Transverse colon (tissue), 4 donors: ENCODE data around the genes CASR, WDR5B and SEMA5B.

DNA sequence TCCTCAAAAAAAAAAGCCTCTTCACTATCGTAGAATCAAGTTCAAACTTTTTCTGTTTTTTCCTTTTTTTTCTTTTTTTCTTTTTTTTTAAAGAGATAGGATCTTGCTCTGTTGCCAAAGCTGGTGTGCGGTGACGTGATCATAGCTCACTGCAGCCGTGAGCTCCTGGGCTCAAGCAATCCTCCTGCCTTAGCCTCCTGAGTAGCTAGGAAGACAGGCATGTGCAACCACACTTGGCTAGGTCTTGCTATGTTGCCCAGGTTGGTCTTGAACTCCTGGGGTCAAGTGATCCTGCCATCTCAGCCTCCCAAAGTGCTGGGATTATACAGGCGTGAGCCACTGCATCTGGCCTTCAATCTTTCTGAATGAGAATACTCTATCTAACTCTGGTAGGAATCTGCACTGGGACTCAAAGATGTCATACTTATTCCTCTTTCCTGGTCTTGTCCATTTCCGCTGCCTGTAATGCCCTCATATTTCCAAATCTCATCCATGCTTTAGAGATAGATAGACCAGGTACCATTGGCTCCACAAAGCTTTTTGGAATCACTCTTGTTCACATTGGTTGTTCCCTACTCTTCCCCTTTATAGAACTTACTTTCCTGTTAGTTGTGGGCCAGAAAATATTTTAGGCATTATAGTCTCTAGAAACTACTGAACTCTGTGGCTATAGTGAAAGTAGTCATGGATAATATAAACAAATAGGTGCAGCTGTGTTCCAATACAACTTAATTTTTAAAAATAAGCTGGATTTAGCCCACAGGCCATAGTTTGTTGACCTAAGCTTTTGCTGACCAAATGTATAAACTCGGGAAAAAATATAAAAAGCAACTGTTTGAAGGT is 13.7 kb downstream of the IQCB1 start:
- PRO-cap, result no peak
- RAMPAGE, long total RNA, 4 experiments, result start-site peak on the minus strand in 1 of 4 experiments, centred at position 361 of the sequence, 10 reads per replicate

DNA sequence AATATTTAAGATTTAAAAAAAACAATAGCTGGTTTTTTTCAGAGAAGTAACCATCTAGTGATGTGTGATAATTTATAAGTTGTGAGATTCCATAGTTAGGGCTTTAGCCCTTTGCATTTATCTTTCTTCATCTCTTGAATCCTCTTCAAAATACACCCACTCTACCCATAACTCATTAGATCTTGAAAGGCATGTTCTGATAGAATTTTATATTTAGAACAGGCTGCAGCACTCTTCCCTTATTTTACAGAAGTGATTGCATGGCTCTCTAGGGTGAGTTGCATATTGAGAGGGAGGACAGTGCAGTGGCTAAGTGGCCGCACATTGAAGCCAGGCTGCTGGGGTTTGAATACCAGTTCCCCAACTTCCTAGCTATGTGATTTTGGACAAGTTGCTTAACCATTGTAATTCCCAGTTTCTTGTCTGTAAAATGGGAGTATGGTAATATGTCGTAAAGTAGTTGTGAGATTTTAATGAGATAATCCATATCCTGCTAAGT is 2.5 kb downstream of the CD86 start:
- PRO-cap, result no peak
- RAMPAGE, long total RNA, 4 experiments, result no peak in any of the 4 experiments

DNA sequence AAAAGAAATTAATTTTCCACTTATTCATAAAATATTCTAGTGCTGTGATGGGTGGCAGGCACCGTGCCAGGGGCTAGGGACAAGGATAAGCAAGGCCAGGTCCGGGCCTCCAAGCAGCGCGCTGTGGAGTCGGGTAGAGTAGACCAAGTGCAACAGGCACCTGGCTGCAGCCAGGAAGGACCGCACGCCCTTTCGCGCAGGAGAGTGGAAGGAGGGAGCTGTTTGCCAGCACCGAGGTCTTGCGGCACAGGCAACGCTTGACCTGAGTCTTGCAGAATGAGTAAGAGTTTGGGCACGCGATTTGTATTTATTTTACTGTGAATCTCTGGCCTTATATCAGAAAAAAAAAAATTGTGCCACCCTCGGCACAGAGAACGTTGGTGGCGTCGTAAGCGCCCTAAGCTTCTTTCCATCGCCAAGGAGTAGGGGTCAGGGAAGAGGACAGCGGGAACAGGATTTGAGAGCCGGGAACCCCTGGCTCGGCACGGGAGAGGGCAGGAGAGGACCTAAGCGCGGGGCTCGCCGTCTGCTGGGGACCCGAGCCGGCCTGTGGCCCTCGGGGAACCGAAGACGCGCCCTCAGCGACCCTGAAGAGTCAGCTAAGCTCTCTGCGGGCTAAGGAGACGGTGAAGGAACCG is at the start of gene CASR:
TSS of gene CASR (plus strand) at position 136 of the 638 bp plus-strand sequence.
- PRO-cap, result no peak
- RAMPAGE, long total RNA, 4 experiments, result start-site peak on the plus strand in 1 of 4 experiments, centred at position 154 of the sequence, 5 reads per replicate

GRCh38 chr3:122414825-122415930 is 684 bp downstream of the WDR5B start:
- PRO-cap, result no peak
- RAMPAGE, long total RNA, 4 experiments, result no peak in any of the 4 experiments

GRCh38 chr3:122415931-122416602 is at the start of gene WDR5B:
Gene WDR5B, minus strand, starts transcription at chr3:122416062.
- PRO-cap, result bidirectional peak, plus-strand start at chr3:122416259, minus-strand start at chr3:122416077; bidirectional peak, plus-strand start at chr3:122416451, minus-strand start at chr3:122416463
- RAMPAGE, long total RNA, 4 experiments, result start-site peak on the plus strand in 2 of 4 experiments, at chr3:122416200-122416225 at its widest, 5 to 10 reads per replicate; start-site peak on the minus strand in 1 of 4 experiments, at chr3:122416041-122416065 at its widest, 19 reads per replicate

DNA sequence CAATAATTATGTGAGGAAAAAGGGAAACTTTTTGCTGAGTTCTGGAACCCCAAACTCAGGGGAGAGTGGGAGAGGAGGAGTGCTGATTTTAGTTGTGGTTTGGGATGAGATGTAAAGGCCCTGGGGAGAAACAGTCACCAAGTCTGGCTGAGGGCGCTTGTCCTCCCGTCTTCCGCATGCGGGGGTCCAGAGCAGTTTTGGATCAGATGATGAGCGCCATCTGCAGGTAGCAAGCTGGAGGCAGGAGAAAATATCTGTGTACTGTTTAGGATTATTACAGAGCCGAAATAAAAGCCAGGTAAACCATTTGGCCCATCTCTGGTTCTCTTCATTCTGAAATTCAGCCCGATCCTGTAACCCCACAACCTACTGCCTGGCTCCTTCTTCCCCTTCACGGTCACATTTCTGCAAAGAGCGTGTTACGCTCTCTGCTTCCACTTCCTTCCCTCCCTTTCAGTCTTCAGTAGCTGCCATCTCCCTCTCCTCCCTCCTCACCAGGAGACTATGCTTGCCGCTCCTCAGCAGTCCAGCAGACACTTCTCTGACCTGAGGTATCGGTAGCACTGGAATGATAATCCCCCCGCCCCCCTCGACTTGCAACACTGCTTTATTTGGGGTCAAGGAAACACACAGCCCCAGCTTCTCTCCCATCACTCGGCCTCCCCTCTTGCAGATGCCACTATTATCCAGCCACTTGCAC is 1.4 kb upstream of the PARP14 start:
- PRO-cap, result no peak
- RAMPAGE, long total RNA, 4 experiments, result no peak in any of the 4 experiments

DNA sequence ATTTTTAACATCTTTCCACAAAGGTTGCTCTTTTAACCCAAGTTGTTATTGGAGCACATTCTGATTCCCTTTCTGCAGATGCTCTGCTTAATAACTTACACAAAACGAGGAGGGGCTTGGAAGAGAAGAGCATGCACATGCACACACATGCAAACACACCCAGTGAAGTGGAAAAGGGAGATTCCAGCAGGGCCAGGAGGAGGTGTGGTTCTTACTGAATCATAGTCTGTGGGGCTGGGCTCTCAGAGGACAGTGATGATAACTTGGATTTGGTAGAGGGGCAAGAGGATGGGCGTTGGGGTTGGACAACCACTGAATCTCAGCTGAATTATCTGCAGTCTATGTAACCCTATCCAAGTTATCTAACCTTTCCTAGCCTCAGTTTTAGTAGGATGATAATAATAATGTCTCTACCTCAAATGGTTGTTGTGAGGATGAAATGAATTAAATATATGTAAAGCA is 17.7 kb downstream of the PARP14 start:
- PRO-cap, result no peak
- RAMPAGE, long total RNA, 4 experiments, result no peak in any of the 4 experiments

- PRO-cap, result bidirectional peak, plus-strand start at chr3:122797591, minus-strand start at chr3:122797458
- RAMPAGE, long total RNA, 4 experiments, result no peak in any of the 4 experiments
These were observed 2.4 kb downstream of the SLC49A4 start for GRCh38 chr3:122797268-122797710.

- PRO-cap, result no peak
- RAMPAGE, long total RNA, 4 experiments, result start-site peak on the plus strand in 1 of 4 experiments, at chr3:122802097-122802499 at its widest, 8 reads per replicate
These were observed 7.5 kb downstream of the SLC49A4 start for GRCh38 chr3:122802068-122803046.

DNA sequence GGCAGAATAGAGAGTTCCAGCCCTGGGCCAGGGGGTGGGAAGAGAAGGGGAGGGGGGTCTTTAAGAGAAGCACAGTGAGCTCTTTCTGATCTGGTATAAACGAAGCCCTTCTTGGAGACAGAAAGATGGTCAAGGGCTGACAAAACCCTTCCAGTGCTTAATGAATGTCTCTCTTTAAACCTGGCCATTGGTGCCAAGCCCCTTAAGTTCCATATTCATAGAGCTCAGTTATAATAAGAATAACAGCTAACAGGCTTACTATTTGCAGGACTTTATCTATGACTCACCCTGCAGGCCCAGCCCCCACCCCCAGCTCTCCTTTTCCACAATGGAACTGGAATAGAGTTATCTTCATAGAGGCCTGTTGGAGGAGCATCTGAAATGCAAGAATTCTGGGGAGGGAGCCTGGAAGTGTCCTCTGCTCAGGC is 52.9 kb downstream of the SEMA5B start:
- PRO-cap, result no peak
- RAMPAGE, long total RNA, 4 experiments, result no peak in any of the 4 experiments

- PRO-cap, result no peak
- RAMPAGE, long total RNA, 4 experiments, result no peak in any of the 4 experiments
These were observed 49.3 kb downstream of the SEMA5B start for GRCh38 chr3:122978132-122978714.

GRCh38 chr3:123027396-123028360 is at the start of gene SEMA5B:
Gene SEMA5B, minus strand, starts transcription at chr3:123027763.
- PRO-cap, result no peak
- RAMPAGE, long total RNA, 4 experiments, result no peak in any of the 4 experiments

GRCh38 chr3:123130328-123130961 is 63.6 kb downstream of the PDIA5 start:
- PRO-cap, result bidirectional peak, plus-strand start at chr3:123130662, minus-strand start at chr3:123130514
- RAMPAGE, long total RNA, 4 experiments, result no peak in any of the 4 experiments

DNA sequence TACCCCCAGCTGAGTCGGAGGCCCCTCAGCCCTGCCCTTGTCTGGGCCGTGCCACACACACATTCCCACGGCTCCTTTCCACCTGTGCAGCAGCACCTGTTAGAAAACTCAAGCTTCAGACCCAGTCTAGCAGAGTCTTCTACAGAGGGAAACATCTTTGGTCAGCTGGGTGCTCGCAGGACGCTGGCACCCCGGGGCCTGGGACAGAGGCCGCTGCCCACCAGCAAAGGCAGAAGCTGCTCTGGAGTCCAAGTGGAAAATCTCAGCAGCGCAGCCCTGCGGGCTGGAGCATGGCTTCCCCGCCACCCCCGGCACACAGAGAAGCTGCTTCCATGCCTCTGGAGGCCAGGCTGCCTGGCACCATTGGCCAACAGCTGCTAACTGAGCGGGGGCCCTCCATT is 82.5 kb downstream of the SEC22A start:
- PRO-cap, result no peak
- RAMPAGE, long total RNA, 4 experiments, result start-site peak on the minus strand in 1 of 4 experiments, centred at position 129 of the sequence, 12 reads per replicate

DNA sequence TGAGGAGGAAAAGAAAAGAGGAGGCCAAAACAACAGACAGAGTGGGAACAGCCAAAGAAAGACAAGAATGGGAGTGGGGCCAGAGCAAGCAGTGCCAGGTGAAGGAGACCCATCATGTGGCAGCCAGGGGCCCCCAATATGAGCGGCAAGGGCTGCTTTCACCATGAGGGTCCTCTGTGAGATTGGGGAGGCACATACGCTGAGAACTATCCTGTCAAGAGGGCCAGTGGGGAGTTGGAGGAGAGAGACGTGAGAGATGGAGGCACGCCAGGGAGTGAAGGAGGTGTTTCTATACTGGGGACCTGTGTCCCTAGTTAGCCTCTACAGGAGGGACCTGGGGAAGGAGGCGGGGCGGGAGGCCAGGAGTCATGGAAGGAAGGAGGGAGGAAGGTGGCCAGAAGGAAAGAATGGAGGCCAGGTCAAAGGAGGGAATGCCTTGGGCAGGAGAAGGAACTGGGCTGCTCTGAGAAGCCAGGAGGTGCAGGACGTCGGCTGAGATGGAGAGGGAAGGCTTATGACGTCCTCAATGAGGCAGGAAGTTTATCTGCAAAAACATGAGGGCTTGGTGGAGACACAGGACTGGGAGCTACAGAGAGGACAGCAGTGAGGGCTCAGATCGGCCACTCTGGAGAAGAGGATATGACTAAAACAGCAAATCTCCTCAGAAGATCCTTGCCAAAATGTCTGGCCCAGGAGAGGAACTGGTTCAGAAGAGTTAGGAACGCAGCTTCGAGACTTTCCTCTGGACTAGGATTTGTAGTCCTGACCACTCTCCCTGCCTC is 60.0 kb downstream of the ADCY5 start:
- PRO-cap, result unidirectional peak, plus-strand start at position 568 of the sequence
- RAMPAGE, long total RNA, 4 experiments, result no peak in any of the 4 experiments

DNA sequence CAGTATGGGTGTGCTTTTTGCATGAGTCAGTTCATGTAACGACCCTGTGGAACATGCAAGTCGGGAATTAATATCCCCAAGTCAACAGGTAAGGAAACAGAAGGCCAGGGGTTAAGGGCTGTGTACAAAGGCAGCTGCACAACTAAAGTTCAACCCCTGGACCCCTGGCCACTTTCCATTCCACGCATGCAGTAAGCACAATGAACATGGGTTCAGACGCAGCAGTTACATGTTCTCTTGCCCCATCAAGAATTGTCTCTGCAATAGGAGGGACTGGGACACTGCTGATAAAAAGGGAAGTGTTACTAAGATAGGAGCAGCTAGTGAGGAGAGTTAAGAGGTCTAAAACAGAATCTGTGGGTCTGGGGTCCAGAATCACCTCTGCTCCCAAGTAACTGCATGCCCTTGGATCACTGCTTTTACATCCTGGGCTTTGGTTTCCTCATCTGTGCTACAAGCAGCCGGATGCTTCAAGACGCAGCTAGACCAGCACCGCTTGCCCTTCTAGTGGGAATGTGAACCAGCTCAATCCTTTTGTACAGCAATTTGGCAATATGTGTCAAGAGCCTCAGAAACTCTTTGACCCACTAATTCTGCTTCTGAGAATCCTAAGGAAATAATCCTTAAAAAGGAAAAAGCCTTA is 49.0 kb downstream of the ADCY5 start:
- PRO-cap, result unidirectional peak, minus-strand start at position 506 of the sequence
- RAMPAGE, long total RNA, 4 experiments, result no peak in any of the 4 experiments

GRCh38 chr3:123411304-123411678 is 37.6 kb downstream of the ADCY5 start:
- PRO-cap, result no peak
- RAMPAGE, long total RNA, 4 experiments, result no peak in any of the 4 experiments

DNA sequence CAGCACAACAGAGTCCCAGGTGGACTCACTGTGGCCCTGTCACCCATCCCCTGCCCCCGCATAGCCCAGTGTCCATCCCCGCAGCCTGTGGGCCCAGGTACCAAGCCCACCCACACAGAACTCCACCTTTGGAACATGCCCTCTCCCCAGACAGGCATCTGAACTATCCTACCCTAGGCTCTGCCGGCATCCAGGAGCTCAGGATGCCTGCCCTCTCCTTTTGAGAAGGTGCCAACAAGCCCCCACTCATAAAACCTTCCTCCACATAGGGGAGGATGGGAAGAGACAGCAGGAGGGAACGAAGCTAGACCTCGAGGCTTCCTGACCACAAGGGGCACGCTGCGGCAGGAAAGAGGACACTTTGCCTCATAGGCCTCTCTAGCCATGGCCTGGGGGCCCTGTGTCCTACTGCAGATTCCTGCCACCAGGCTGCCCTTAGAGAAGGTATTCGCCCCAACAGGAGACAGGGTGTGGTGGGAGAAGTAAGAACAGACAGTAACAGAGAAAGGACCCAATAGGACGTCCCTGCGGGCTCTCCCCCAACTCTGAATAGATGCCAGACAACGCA is 37.0 kb downstream of the ADCY5 start:
- PRO-cap, result no peak
- RAMPAGE, long total RNA, 4 experiments, result no peak in any of the 4 experiments

- PRO-cap, result no peak
- RAMPAGE, long total RNA, 4 experiments, result no peak in any of the 4 experiments
These were observed 25.5 kb upstream of the HACD2 start for GRCh38 chr3:123610275-123610817.

GRCh38 chr3:123679915-123680483 is 95.1 kb upstream of the HACD2 start:
- PRO-cap, result no peak
- RAMPAGE, long total RNA, 4 experiments, result no peak in any of the 4 experiments